HepG2 (cell line): ENCODE data around the genes PA2G4 and BAZ2A.

DNA sequence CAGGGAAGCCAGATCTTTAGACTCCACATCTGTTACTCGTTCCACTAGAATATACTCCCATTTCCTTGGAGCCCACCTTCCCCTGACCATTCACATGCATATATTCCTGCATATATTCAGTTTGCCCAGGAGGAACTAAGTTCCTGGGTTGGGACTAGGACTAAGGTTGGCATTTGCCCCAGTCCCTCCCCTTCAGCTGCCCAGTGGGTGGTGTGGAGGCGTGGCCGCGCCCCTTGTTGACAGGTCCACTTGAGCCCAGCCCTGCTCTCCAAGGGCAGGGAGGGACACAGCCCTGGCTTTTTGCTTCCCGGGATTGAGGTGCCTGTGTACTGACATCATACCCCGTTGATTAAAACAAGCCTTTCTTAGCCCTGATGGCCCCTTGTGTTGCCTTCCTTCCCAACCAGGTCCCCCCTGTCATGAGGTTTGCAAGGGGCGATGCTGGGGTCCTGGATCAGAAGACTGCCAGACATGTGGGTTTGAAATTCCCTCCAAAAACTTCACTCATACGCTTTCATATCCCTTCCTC is 7.3 kb downstream of the ERBB3 start:
- RRBS, 2 experiments, result no CpG with 5 or more reads among the region's 8 CpGs
CAGE:
- cytosol, long polyA minus RNA, result no peak
- cytosol, long polyA plus RNA, result no peak
- long polyA plus RNA, result no peak
- nucleus, long polyA minus RNA, result no peak
- nucleus, long polyA plus RNA, result no peak

DNA sequence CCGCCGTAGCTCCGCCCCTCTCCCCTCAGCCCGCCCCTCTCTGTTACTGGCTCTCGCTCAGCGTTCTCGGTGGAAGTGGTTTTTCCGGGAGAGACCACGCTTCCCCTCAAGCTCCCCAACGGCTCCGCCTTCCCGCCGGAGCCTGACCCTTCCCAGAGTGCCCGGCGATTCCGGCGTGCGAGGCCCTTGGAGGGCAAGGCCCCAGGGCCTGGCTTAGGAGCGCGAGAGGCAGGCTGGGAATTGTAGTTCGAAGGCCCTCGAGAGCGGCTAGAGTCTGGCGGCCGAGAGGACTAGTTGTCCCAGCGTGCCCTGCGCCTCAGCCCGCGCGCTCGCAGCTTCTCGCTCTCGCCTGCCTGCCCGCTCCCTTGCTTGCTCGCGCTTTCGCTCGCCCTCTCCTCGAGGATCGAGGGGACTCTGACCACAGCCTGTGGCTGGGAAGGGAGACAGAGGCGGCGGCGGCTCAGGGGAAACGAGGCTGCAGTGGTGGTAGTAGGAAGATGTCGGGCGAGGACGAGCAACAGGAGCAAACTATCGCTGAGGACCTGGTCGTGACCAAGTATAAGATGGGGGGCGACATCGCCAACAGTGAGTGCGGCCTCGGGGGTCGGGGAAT is at the start of gene PA2G4:
PA2G4 (plus strand) TSS at position 319 of the 613 bp plus-strand sequence.
- RRBS, 2 experiments, result 2 to 3% methylated on average over 6 of the region's 54 CpGs
CAGE:
- cytosol, long polyA minus RNA, result start-site peak on the plus strand centred at position 364 of the sequence, 33 bp wide, 60 reads
- cytosol, long polyA plus RNA, result start-site peak on the plus strand centred at position 450 of the sequence, 248 bp wide, 492 and 911 reads in 2 replicates
- long polyA plus RNA, result start-site peak on the plus strand centred at position 439 of the sequence, 292 bp wide, 985 and 732 reads in 2 replicates
- nucleus, long polyA minus RNA, result no peak
- nucleus, long polyA plus RNA, result no peak

- RRBS, 2 experiments, result no CpG with 5 or more reads among the region's 5 CpGs
CAGE:
- cytosol, long polyA minus RNA, result no peak
- cytosol, long polyA plus RNA, result no peak
- long polyA plus RNA, result no peak
- nucleus, long polyA minus RNA, result no peak
- nucleus, long polyA plus RNA, result no peak
Observed at GRCh38 chr12:56126017-56126667, 1.9 kb upstream of the ESYT1 start.

DNA sequence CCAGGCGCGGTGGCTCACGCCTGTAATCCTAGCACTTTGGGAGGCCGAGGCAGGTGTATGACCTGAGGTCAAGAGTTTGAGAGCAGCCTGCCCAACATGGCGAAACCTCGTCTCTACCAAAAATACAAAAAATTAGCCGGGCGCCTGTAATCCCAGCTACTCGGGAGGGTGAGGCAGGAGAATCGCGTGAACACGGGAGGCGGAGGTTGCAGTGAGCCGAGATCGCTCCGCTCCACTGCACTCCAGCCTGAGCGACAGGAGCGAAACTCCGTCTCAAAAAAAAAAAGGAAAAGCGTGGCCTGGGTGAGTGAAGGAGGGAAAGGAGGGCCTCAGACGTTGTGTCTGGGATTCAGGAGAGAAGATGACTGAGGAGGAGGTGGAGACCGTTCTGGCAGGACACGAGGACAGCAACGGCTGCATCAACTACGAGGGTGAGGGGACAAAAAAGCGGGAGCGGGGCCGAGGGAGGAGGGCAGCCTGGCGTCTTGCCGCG is 998 bp upstream of the MYL6 start:
- RRBS, 2 experiments, result no CpG with 5 or more reads among the region's 31 CpGs
CAGE:
- cytosol, long polyA minus RNA, result no peak
- cytosol, long polyA plus RNA, result no peak
- long polyA plus RNA, result no peak
- nucleus, long polyA minus RNA, result no peak
- nucleus, long polyA plus RNA, result no peak

DNA sequence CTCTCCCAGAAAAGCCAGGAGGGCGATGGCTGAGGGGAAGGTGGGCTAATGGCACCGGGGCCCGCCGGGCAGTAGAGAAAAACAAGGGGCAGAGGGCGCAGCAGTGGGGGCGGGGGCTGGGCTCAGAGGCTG is 383 bp downstream of the SMARCC2 start:
- RRBS, 2 experiments, result 8% methylated on average over 2 of the region's 6 CpGs; no CpG with 5 or more reads in 1 of the 2 experiments
CAGE:
- cytosol, long polyA minus RNA, result no peak
- cytosol, long polyA plus RNA, result no peak
- long polyA plus RNA, result no peak
- nucleus, long polyA minus RNA, result no peak
- nucleus, long polyA plus RNA, result no peak

- RRBS, 2 experiments, result no CpG with 5 or more reads among the region's 10 CpGs
CAGE:
- cytosol, long polyA minus RNA, result no peak
- cytosol, long polyA plus RNA, result no peak
- long polyA plus RNA, result no peak
- nucleus, long polyA minus RNA, result no peak
- nucleus, long polyA plus RNA, result no peak
Observed at GRCh38 chr12:56206559-56207030, 15.1 kb downstream of the RNF41 start.

GRCh38 chr12:56243879-56244367 is 14.1 kb downstream of the SLC39A5 start:
- RRBS, 2 experiments, result no CpG with 5 or more reads among the region's 4 CpGs
CAGE:
- cytosol, long polyA minus RNA, result no peak
- cytosol, long polyA plus RNA, result no peak
- long polyA plus RNA, result no peak
- nucleus, long polyA minus RNA, result no peak
- nucleus, long polyA plus RNA, result no peak

- RRBS, 2 experiments, result no CpG with 5 or more reads among the region's 13 CpGs
CAGE:
- cytosol, long polyA minus RNA, result no peak
- cytosol, long polyA plus RNA, result no peak
- long polyA plus RNA, result no peak
- nucleus, long polyA minus RNA, result no peak
- nucleus, long polyA plus RNA, result no peak
Observed at GRCh38 chr12:56417843-56418642, 31.2 kb downstream of the TIMELESS start.

- RRBS, 2 experiments, result no CpG with 5 or more reads among the region's 7 CpGs
CAGE:
- cytosol, long polyA minus RNA, result no peak
- cytosol, long polyA plus RNA, result no peak
- long polyA plus RNA, result no peak
- nucleus, long polyA minus RNA, result no peak
- nucleus, long polyA plus RNA, result no peak
Observed at GRCh38 chr12:56449710-56450237, 548 bp upstream of the TIMELESS start.

GRCh38 chr12:56521183-56521631 is 413 bp upstream of the RBMS2 start:
- RRBS, 2 experiments, result no CpG with 5 or more reads among the region's 8 CpGs
CAGE:
- cytosol, long polyA minus RNA, result no peak
- cytosol, long polyA plus RNA, result no peak
- long polyA plus RNA, result no peak
- nucleus, long polyA minus RNA, result no peak
- nucleus, long polyA plus RNA, result no peak

- RRBS, 2 experiments, result no CpG with 5 or more reads among the region's 4 CpGs
CAGE:
- cytosol, long polyA minus RNA, result start-site peak on the plus strand at chr12:56589795-56590059, 12 reads
- cytosol, long polyA plus RNA, result no peak
- long polyA plus RNA, result no peak
- nucleus, long polyA minus RNA, result no peak
- nucleus, long polyA plus RNA, result no peak
Observed at GRCh38 chr12:56589594-56590529, 40.3 kb downstream of the BAZ2A start.

DNA sequence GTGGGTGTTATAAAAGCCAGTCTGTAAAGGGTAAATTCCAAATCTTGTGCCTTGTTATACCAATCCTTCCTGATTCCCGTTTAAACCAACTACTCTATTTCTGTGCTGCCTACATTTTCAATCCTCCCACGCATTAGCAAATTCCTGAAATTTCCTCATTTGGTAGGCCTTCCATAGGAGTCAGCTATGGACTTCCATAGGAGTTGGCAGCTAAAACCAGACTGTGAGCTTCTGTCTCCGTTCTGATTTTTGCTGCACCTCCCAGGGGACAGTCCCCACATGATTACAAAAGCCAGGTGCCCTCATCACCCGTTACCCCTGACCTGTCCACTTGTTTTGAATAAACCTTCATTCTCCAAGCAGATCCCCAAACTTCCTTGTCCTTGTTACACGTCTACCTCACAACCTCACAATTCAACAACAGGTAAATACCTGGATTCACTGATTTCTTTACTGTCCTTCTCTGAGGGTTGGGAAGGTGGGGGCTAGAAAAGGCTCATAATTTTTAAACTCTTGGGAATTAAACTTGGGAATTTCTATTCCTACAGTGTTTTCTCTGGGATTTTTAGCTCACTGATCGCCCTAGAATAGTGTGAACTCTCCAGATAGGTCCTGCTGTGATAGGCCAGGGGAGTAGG is 35.6 kb downstream of the BAZ2A start:
- RRBS, 2 experiments, result no CpG with 5 or more reads among the region's 6 CpGs
CAGE:
- cytosol, long polyA minus RNA, result start-site peak on the plus strand centred at position 122 of the sequence, 56 bp wide, 12 reads
- cytosol, long polyA plus RNA, result no peak
- long polyA plus RNA, result no peak
- nucleus, long polyA minus RNA, result no peak
- nucleus, long polyA plus RNA, result no peak

- RRBS, 2 experiments, result 1 to 2% methylated on average over 26 to 29 of the region's 58 CpGs
CAGE:
- cytosol, long polyA minus RNA, result start-site peak on the minus strand at chr12:56630320-56630346, 378 reads
- cytosol, long polyA plus RNA, result start-site peak on the minus strand at chr12:56630275-56630344, 130 and 153 reads in 2 replicates
- long polyA plus RNA, result start-site peak on the minus strand at chr12:56630293-56630346, 59 and 288 reads in 2 replicates
- nucleus, long polyA minus RNA, result no peak
- nucleus, long polyA plus RNA, result no peak
Observed at GRCh38 chr12:56629907-56630956, at the start of gene BAZ2A. BAZ2A (minus strand) TSS chr12:56630326.

- RRBS, 2 experiments, result no CpG with 5 or more reads among the region's 21 CpGs
CAGE:
- cytosol, long polyA minus RNA, result start-site peak on the minus strand at chr12:56636343-56636365, 204 reads
- cytosol, long polyA plus RNA, result no peak
- long polyA plus RNA, result start-site peak on the minus strand at chr12:56636336-56636374, 106 and 84 reads in 2 replicates
- nucleus, long polyA minus RNA, result no peak
- nucleus, long polyA plus RNA, result no peak
Observed at GRCh38 chr12:56636278-56637542, 6.6 kb upstream of the BAZ2A start.

DNA sequence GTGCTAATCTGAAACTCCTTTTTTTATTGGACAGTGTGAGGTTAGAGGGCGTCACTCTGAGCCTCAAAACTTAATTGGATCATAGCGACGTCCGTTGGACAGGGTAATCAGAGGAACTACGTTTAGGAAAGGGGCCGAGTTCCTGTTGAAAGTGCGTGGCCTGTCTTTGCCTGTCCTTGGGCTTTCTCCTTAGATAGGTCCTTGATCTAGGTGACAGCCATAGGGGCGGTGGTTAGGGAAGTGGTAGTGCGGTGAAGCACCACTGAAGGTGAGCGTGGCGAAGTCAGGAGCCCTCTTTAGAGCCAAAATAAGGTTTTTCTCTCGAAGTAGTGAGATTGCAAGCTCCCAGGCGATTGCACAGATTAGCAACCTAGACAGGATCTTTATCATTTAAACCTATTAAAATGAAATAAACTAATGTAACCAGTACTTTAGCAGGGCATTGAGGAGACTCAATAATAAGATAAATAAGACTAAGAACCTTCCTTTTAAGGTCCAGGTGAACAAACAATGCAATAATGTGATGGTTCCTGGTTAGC is 427 bp upstream of the ATP5F1B start:
- RRBS, 2 experiments, result no CpG with 5 or more reads among the region's 13 CpGs
CAGE:
- cytosol, long polyA minus RNA, result no peak
- cytosol, long polyA plus RNA, result no peak
- long polyA plus RNA, result no peak
- nucleus, long polyA minus RNA, result no peak
- nucleus, long polyA plus RNA, result no peak

DNA sequence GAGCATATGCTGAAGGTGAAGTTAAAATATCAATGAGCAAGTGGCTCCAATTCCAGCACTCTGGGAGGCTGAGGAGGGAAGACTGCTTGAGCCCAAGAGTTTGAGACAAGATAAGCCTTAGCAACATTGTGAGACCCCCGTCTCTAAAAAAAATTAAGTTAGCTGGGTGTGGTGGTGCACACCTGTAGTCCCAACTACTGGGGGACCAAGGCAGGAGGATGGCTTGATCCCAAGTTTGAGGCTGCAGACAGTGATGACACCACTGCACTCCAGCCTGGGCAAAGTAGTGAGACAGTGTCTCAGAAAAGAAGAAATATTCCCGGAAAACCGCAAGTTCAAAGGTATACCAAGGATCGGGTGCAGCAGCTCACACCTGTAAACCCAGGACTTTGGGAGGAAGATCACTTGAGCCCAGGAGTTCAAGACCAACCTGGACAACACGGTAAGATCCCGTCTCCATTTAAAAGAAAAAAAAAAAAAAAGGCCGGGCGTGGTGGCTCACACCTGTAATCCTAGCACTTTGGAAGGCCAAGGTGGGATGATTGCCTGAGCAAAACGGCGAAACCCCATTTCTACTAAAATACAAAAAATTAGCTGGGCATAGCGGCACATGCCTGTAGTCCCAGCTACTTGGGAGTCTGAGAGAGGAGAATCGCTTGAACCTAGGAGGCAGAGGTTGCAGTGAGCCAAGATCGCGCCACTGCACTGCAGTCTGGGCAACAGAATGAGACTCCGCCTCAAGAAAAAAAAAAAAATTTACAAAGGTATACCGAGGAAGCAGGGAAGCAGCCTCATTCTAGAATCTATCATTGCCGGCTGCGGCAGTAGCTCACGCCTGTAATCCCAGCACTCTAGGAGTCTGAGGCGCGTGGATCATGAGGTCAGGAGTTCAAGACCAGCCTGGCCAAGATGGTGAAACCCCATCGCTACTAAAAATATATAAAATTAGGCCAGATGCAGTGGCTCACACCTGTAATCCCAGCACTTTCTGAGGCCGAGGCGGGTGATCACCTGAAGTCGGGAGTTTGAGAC is 5.5 kb downstream of the PTGES3 start:
- RRBS, 2 experiments, result no CpG with 5 or more reads among the region's 25 CpGs
CAGE:
- cytosol, long polyA minus RNA, result no peak
- cytosol, long polyA plus RNA, result no peak
- long polyA plus RNA, result no peak
- nucleus, long polyA minus RNA, result no peak
- nucleus, long polyA plus RNA, result no peak

- RRBS, 2 experiments, result no CpG with 5 or more reads among the region's 12 CpGs
CAGE:
- cytosol, long polyA minus RNA, result no peak
- cytosol, long polyA plus RNA, result no peak
- long polyA plus RNA, result no peak
- nucleus, long polyA minus RNA, result no peak
- nucleus, long polyA plus RNA, result no peak
Observed at GRCh38 chr12:56712402-56713433, 12.4 kb downstream of the NACA start.

- RRBS, 2 experiments, result no CpG with 5 or more reads among the region's 2 CpGs
CAGE:
- cytosol, long polyA minus RNA, result no peak
- cytosol, long polyA plus RNA, result no peak
- long polyA plus RNA, result no peak
- nucleus, long polyA minus RNA, result no peak
- nucleus, long polyA plus RNA, result no peak
Observed at GRCh38 chr12:56720758-56721341, 4.2 kb downstream of the NACA start.

DNA sequence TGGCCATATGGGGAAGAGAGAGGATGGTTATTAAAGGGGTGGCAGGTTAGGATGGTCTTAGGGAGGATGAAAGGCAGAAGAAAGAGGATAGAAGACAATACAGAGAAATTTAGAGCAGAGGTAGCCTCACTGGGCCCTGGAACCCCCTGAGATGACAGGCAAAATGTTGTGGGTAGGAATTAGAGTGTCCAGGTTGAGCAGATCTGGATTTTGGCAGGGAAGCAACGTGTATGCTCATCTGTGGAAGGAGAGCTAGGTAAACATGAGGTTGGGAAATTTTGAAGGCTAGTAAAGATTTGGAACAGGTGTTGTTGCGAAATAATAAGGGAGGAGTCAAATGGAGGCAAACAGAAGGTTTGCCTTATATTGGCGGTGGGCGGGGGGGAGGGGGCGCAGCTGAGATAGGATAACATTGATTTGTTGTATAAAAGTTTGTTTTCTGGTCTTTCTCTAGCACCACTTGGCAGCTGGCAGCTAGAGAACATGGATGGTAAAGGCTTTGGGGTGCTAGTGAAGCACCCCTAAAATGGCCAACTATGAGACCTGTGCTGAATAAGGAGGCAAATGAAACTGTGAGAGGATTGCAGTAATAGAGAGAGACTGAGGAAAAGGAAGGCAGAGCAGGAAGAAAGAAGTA is 5.4 kb downstream of the HSD17B6 start:
- RRBS, 2 experiments, result no CpG with 5 or more reads among the region's 5 CpGs
CAGE:
- cytosol, long polyA minus RNA, result no peak
- cytosol, long polyA plus RNA, result no peak
- long polyA plus RNA, result no peak
- nucleus, long polyA minus RNA, result no peak
- nucleus, long polyA plus RNA, result no peak

DNA sequence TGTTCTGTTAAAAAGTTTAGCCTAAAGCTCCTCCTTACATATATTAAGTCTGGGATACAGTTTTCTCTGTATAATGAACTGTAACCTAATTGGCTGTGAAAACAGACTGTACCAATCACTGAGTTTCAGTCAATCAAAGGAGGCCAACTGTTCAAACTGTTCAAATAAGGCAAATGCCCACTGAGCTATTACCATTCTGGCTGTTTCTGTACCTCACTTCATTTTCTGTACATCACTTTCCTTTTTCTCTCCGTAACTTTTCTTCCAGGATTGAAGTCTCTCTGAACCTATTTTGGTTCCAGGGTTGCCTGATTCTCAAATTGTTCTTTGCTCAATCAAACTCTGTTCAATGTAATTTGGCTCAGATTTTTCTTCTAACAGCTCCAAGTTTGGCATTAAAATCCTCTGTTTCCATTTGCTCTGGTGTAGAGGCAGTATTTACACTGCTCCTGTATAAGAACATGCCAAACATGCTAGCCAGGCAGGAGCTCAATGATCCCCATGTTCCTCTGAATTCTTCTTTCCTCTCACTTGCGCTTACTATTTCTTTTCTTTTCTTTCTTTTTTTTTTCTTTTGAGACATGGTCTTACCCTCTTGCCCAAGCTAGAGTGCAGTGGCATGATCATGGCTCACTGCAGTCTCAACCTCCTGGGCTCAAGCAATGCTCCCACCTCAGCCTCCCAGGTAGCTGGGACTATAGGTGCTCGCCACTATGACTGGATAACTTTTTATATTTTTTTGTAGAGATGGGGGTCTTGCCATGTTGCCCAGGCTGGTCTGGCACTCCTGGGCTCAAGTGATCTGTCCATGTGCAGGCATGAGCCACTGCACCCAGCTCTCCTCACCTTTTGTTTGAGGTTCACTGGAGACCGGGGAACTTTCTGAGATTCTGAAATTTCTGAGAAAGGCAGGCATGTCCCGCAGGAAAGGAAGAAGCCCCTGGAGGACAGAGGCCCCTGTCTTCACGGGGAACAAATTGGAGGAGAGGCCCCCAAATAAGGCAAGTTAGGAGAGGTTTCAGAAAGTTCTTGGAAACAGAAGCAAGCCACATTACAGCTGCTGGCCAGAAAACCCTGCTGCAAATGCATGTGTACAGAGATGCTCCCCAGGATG is 17.1 kb downstream of the SDR9C7 start:
- RRBS, 2 experiments, result no CpG with 5 or more reads among the region's 6 CpGs
CAGE:
- cytosol, long polyA minus RNA, result no peak
- cytosol, long polyA plus RNA, result no peak
- long polyA plus RNA, result no peak
- nucleus, long polyA minus RNA, result no peak
- nucleus, long polyA plus RNA, result no peak